Lower leg skin (tissue), 2 donors: ENCODE results near the genes NCR3, LY6G6F, CLIC1, HSPA1B, C4B and CYP21A2.

GRCh38 chr6:31350991-31351640 lies 5.9 kb downstream of the HLA-B start:
- PRO-cap = no peak
- RAMPAGE, long total RNA, 2 experiments = no peak in any of the 2 experiments

DNA sequence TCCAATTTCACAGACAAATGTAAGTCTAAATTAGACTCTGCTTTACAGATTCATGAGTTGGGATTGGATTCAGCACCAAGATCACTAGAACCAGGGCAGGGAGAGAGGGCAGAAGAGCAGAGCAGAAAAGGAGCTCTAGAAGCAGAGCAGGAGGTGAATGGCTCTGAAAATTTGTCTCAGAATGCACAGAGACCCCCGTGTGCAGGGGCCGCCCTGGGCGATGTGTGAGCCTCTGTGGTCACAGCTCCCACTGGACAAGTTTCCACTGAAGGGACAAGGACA lies 3.6 kb downstream of the HLA-B start:
- PRO-cap = no peak
- RAMPAGE, long total RNA, 2 experiments = no peak in any of the 2 experiments

- PRO-cap = bidirectional peak, plus-strand start at chr6:31403595, minus-strand start at chr6:31403432
- RAMPAGE, long total RNA, 2 experiments = no peak in any of the 2 experiments
Observed at GRCh38 chr6:31403290-31403468, 216 bp upstream of the MICA start.

- PRO-cap = no peak
- RAMPAGE, long total RNA, 2 experiments = no peak in any of the 2 experiments
Observed at GRCh38 chr6:31576553-31577530, 1.5 kb downstream of the TNF start.

- PRO-cap = no peak
- RAMPAGE, long total RNA, 2 experiments = no peak in any of the 2 experiments
Observed at GRCh38 chr6:31592818-31593319, at the start of gene NCR3. Gene NCR3, minus strand, starts transcription at chr6:31593006.

GRCh38 chr6:31629515-31630166 lies 9.1 kb downstream of the PRRC2A start:
- PRO-cap = no peak
- RAMPAGE, long total RNA, 2 experiments = no peak in any of the 2 experiments

GRCh38 chr6:31638746-31639407 lies 13.6 kb downstream of the BAG6 start:
- PRO-cap = no peak
- RAMPAGE, long total RNA, 2 experiments = no peak in any of the 2 experiments

- PRO-cap = no peak
- RAMPAGE, long total RNA, 2 experiments = no peak in any of the 2 experiments
Observed at GRCh38 chr6:31657820-31658481, 2.3 kb downstream of the APOM start.

DNA sequence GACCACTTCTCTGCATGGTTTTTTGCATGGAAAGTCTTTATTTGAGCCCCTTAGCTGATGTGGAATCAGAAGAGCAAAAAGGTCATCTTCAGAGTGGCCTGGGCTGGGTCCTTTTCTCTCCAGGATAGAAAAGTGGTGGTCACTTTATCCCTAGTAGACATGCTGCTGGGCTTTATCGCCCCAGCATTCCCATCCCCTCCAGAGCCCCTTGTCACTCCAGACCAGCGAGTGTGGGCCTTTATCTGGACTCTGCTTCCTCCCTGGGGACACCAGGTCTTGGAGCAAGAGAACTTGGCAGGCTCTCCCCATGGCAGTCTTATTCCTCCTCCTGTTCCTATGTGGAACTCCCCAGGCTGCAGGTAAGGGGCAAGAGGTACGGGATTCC lies at the start of gene LY6G6F:
Gene LY6G6F, plus strand, starts transcription at position 267 of the 385 bp plus-strand sequence.
- PRO-cap = no peak
- RAMPAGE, long total RNA, 2 experiments = no peak in any of the 2 experiments

DNA sequence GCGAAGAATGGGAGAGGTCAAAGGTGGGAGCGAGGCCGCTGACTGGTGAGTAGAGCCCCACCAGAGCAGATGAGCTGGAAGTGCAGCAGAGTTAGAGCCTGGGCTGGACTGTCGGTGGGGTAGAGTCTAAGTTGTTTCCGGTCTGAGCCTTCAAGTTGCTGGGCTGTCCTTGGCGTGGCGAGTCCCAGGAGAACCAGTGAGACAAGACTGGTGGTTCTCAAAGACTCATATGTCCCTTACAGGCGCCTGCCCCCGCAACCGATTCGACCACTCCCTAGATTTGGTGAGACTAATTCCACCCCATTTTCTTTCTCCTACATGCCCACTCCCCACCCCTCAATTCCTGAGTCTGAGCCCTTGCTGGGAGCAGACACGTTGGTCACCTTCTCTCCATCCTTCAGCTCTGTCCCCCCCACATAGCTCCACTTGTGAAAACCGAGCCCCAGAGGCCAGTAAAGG lies 1.2 kb downstream of the MPIG6B start:
- PRO-cap = no peak
- RAMPAGE, long total RNA, 2 experiments = no peak in any of the 2 experiments

DNA sequence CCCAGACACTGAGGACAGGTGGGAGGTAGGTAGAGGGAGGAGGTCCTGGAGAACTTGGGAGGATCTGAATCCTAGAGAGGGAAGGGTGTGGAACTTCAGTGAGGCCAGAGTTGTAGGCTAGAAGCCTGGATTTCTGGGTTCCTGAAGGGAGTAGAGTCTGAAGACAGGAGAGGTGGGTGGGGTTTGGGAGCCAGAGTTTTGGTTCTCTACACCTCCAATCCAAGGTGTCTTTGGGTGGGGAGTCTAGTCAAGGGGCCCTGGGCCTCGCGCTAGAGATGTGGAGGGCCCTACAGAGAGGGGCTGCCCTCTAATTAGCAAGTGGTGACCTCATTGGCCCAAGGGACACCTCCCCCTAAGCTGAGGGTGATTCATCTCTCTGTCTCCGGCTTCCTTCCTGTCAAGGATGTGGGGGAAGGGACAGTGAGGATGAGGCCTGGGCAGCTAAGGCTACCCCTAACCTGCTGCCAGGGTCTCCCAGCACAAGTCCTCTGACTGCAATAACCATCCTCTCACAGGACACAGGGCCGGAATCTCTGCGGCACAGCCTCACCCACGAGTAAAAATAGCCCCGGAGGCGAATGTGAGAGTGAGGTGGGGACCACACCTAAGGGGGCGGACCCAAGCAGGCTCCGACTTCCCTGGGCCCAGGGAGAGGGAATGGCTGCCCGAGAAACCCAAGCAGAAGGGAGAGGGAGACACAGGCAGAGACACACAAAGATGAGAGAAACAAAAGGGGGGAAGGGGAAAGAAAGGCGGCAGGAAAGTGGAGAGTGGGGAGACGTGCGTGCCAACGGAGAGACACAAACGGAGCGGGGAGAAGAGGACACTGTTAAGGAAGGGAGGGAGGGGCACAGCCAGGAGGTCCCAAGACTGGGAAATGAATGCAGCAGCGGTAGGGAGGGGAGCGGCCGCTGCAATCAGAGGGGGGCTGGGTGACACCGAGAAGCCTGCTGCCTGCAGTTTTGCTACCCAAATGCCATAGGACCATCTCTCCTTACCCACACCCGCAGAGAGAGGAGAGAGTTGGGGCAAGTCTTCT lies 1.5 kb downstream of the CLIC1 start:
- PRO-cap = bidirectional peak, plus-strand start at position 400 of the sequence, minus-strand start at position 313 of the sequence; bidirectional peak, plus-strand start at position 632 of the sequence, minus-strand start at position 535 of the sequence; bidirectional peak, plus-strand start at position 880 of the sequence, minus-strand start at position 872 of the sequence
- RAMPAGE, long total RNA, 2 experiments = no peak in any of the 2 experiments

DNA sequence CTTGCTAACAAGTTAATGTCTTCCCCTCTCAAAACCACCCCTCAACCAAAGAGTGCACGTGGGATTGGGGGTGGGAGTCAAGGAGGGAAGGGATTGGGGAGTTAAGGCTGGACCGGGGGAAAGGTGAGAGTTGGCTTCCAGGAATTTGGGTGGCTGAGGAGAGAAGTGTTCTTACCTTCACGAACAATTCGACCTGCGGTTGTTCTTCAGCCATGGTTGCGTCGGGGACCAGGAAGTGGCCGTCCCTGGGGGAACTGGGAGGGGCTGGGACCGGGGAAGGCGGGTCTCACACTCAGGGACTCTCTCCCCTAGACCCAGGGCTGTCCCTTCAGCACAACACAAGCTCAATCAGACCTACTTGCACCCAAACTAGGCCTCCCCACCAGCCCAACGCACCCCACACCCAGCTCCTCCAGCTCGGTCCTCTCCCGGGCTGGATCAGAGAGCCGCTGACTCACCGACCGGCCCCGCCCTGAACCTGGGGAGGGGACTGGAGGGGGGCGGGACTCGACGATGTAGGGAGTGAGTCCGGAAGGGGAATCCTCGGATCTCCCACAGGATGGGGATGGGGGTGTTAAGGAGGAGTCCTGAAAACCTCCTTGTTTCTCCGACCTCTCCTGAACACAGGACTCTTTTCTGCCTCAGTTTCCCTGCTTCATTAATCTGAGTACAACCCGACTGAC lies at the start of gene CLIC1:
Gene CLIC1, minus strand, starts transcription at position 444 of the 683 bp plus-strand sequence.
- PRO-cap = bidirectional peak, plus-strand start at position 311 of the sequence, minus-strand start at position 223 of the sequence; bidirectional peak, plus-strand start at position 557 of the sequence, minus-strand start at position 440 of the sequence
- RAMPAGE, long total RNA, 2 experiments = start-site peak on the minus strand in 2 of 2 experiments, centred at positions 229 to 423 of the sequence, 481 to 4,253 reads per replicate

DNA sequence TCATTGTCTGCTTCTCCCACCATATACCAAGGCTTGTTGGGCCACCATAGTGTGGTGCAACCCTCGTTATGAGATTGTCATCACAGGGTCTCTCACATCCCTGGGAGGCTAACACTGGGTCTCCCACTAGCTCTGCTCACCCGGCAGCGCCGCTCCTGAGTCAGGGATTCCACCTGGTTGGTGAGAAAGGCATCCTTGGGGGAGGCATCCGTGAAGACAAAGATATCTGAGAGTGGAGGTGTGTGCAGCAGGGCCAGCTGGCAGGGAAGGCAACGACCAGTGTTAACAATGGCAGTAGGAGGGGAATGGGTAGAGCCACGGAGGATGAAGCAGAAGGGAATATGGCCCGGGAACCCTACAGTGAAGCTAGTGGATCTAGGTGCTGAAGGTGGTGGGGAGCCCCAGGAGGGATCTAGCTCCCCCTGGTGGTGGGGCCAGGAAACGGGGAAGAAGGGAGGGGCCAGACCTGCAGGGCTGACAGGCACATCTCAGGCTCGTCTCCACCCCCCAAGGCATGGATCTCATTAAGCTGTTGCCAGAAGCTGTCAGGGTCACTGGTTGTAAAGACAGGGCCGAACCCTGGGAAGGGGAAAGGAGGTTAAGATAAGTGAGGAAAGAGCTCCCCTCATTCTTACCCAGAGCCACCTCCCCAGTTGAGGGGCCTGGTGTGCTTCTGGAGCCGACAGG lies 7.2 kb downstream of the SAPCD1 start:
- PRO-cap = no peak
- RAMPAGE, long total RNA, 2 experiments = no peak in any of the 2 experiments

DNA sequence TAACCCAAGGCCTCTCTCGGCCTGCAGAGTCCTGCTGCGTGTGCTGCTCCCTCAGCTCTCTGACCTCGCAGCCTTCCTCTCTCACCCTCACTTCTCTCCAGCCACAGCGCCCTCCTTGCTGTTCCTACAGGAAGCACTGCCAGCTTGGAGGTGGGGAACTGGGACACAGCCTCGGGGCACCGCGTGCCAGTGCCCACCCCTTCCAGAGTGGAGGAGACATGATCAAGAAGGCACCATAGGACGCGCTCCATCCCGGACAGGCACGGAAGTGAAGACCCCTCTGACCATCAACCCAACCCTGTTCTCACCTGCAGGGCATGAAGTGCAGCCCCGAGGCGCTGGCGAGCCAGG lies 1.5 kb downstream of the VWA7 start:
- PRO-cap = no peak
- RAMPAGE, long total RNA, 2 experiments = no peak in any of the 2 experiments

GRCh38 chr6:31827106-31828091 lies at the start of gene HSPA1B:
Gene HSPA1B, plus strand, starts transcription at chr6:31827738.
- PRO-cap = bidirectional peak, plus-strand start at chr6:31827737, minus-strand start at chr6:31827017
- RAMPAGE, long total RNA, 2 experiments = start-site peak on the plus strand in 2 of 2 experiments, at chr6:31827739-31827926 at its widest, 21 to 400 reads per replicate

GRCh38 chr6:31861882-31862300 lies 730 bp downstream of the NEU1 start:
- PRO-cap = no peak
- RAMPAGE, long total RNA, 2 experiments = no peak in any of the 2 experiments

GRCh38 chr6:31880343-31880601 lies 1.5 kb upstream of the SLC44A4 start:
- PRO-cap = no peak
- RAMPAGE, long total RNA, 2 experiments = no peak in any of the 2 experiments

DNA sequence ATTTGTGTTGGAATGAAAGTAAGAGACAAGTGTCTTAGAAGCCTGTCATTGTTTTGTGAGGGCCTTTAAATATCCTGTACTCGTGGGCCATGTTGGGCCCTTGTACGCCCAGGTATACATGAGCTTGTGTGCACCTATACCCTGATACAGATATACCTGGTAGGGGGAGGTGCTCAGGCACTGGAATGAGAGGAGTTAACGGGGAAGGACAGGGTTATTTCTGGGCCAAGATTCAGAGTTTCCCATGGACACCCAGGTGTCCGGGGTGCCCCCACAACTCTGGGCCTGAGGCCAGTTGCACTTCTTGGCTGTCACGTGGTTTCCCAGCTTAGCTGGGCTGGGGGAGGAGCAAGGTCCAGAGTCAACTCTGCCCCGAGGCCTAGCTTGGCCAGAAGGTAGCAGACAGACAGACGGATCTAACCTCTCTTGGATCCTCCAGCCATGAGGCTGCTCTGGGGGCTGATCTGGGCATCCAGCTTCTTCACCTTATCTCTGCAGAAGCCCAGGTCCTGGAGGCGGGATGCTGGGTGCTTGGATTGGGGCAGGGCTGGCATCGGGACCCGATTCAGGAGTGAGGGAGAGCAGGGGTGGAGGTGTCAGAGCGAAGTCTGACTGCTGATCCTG lies at the start of gene C4B:
Gene C4B, plus strand, starts transcription at position 391 of the 624 bp plus-strand sequence.
- PRO-cap = no peak
- RAMPAGE, long total RNA, 2 experiments = no peak in any of the 2 experiments

GRCh38 chr6:32037882-32039125 lies at the start of gene CYP21A2:
Gene CYP21A2, plus strand, starts transcription at chr6:32038415.
- PRO-cap = no peak
- RAMPAGE, long total RNA, 2 experiments = no peak in any of the 2 experiments

- PRO-cap = no peak
- RAMPAGE, long total RNA, 2 experiments = no peak in any of the 2 experiments
Observed at GRCh38 chr6:32146105-32147161, 5.3 kb downstream of the PRRT1 start.